Measurements from ENCODE around the genes ACTL7B and ABITRAM.

DNA sequence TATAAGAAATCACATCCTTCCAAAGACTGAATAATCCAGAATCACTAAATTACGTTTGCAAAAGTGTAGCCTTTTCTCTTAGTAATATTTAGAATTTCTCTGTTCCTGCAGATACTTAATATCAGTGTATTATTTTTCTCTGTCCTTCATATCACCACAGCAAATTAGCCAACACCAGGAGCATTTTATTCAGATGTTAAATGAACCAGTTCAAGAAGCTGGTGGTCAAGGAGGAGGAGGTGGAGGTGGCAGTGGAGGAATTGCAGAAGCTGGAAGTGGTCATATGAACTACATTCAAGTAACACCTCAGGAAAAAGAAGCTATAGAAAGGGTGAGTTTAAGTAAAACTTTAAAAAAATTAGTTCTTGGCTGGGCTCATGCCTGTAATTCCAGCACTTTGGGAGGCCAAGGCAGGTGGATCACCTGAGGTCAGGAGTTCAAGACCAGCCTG lies 41.6 kb downstream of the RAD23B start:
- RRBS = no CpG with 5 or more reads among the region's 1 CpG

GRCh38 chr9:107491368-107492082 lies 2.0 kb upstream of the KLF4 start:
- RRBS = 12% methylated on average over 13 of the region's 31 CpGs

- RRBS = no CpG with 5 or more reads among the region's 6 CpGs
Observed at GRCh38 chr9:107592963-107593436, 103.4 kb upstream of the KLF4 start.

- RRBS = no CpG with 5 or more reads among the region's 7 CpGs
Observed at GRCh38 chr9:107606207-107606863, 116.8 kb upstream of the KLF4 start.

DNA sequence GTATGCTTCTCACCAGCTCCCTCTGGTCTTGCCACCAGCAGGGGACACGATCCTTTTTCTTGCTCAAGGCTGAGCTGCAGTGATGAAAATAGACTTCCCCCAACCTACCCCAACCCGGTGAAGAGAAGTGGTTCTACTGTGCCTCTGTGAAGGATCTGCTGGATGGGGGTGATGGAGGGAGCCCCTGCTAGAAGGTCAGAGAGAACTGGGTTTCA lies 185.3 kb upstream of the KLF4 start:
- RRBS = no CpG with 5 or more reads among the region's 2 CpGs

DNA sequence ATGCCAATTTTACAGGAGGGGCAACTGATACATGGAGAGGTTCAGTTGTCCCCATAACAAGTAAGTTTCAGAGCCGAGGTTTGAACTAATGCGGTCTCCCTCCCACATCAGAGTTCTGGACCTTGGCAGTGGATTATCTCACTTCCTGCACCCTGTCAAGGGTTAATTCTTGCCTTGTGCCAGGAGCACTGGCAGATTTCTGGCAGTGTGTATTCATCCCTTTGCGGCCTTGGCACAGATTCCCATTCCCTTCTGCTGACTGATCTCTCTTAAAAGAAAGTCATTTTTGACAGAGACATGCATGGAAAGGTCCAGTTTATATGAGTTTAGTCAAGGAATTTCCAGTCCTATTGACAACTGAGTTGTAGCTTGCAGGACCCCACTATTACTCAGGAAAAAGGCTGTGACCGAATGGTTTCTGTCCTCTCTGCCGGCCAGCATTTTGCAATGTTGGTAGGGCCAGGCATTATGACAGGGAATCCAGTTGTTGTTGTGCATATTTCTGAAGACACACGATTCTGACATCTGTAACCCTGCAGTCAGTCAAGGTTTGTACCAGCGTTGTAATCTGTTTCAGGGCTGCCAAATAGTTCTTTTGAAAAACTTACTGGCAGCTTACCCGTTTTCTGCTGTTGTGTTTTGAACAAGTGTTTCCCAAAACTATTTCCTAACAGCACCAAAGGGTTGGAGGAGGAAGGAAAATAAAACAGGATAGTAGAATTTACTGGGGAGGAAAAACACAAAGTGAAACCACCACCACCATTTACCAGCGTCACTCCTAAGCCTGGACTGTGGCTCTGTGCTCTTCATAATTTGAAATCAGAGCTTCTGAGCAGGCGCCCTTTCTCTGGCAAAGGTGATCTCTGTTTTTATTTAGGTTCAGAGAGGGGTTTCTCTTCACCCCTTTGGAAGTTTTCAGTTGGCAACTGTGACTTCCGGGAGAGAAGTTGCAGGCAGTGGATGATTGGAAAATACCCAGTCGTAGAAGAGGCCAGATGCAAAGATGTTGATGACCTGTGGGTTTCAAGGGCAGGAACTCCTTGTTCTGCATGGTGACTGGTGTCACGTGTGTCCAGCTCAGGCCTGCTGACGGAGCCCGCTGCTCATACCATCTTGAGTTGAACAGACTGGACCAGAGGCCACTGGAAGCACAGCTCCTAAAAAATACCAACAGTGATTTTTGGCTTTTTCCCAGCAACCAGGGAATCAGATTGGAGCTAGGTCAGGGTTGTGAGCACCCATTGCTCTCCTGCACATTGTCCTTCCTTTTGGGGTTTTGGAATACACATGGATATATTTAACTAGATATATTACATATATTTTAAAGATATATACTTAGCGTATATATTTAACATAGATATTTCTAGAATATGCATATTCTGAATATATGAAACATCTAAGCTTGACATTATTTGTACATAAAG lies 243.6 kb upstream of the KLF4 start:
- RRBS = no CpG with 5 or more reads among the region's 16 CpGs

DNA sequence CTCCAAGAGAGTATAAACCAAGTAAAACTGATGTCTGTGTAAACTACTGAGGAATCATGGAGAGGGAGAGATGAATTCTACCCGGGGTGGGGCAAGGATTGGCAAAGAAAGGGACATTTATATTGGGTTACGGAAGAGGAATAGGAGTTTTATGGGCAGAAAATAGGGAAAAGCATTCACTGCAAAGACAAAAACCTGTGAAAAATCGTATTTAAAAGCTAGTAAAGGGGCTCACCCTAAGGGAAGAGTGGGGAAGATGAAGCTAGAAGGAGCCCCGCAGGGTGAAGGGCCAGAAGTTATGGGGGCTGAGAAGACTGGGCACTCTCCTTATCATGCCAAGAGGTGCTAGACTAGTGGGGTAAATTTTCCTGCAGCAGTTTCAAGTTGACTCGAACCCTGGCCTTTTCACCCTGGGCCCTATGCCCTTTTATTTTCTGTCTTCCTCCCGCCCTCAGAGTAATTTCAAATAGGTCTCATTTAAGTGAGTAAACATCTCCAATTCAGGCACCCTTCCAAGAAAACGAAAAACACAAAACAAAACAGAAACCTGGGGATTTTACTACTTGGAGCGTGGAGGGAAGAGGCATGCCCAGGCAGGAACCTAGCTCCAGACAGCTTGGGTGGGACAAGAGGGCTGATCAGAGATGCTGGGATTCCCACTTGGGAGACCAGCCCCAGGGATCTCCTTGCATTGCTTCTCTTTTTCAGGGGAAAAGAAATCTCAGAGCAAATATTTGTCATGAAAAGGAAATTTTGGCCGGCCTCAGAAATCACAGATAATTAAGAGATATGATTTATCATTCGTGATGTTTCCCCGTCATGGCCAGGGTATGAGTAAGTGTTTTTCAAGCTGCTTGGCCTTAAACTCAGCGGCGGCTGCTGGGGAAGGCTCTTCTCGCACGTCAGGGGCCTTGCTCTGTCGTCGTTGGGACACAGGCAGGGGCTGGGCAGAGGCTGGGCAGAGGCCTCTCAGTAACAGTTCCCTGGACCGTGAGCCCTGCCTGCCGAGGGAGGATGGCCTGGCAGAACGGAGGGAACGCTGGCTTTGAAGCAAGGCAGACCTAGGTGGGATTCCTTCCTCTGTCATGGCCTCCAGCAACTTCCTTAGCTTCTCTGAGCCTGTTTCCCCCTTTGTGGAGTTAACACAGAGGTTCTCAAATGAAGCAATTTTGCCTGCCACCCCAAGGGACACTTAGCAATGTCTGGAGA lies 248.5 kb upstream of the KLF4 start:
- RRBS = no CpG with 5 or more reads among the region's 21 CpGs

GRCh38 chr9:107749789-107750282 lies 260.3 kb upstream of the KLF4 start:
- RRBS = no CpG with 5 or more reads among the region's 5 CpGs

- RRBS = no CpG with 5 or more reads among the region's 1 CpG
Observed at GRCh38 chr9:108467663-108468046, 388.1 kb downstream of the ACTL7B start.

- RRBS = no CpG with 5 or more reads among the region's 2 CpGs
Observed at GRCh38 chr9:108779382-108779897, 76.3 kb downstream of the ACTL7B start.

GRCh38 chr9:108783226-108783647 lies 72.5 kb downstream of the ACTL7B start:
- RRBS = no CpG with 5 or more reads among the region's 6 CpGs

GRCh38 chr9:108855790-108856369 lies at the start of gene ACTL7B:
TSS of gene ACTL7B (minus strand) at chr9:108855986.
- RRBS = 90% methylated on average over 3 of the region's 12 CpGs

DNA sequence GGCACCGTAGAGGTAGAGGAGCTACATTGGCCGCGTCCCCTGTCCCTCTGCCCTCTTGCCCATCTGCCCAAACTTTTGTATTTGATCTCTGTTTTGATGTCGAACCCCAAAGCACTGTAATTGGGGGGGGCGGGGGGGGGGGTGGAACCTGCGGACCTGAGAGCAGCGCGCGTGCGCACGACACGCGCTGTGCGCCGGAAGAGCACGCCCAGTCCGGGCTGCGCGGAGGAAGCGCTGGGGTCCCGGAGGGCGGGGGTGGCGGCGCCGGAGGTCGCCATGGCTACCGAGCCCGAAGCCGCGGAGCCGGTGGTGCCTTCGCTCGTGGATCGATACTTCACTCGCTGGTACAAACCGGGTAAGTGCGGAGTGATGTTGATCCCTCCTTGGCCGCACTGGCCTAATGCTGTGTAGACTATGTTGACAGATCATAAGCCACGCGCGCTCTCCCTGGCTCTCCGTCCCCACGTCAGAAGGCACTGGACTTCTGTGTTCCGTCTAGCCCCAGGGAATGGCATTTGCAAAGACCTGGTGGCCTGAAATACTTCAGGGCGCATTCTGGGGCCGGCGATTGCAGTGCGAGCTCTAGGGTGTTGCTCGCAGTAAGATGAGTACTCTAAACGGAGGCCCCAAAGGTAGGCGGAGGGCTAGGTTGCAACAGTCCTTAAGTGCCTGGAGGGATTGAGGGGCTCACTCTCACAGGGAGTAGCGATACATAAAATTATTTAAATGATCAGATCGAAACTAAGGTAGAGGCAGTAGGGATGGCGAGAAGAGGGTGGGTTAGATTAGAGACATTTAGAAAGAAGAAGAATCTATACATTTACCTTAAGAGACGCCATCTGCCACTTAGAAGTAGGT lies at the start of gene ABITRAM:
TSS of gene ABITRAM (plus strand) at position 190 of the 858 bp plus-strand sequence.
- RRBS = 3% methylated on average over 10 of the region's 55 CpGs

DNA sequence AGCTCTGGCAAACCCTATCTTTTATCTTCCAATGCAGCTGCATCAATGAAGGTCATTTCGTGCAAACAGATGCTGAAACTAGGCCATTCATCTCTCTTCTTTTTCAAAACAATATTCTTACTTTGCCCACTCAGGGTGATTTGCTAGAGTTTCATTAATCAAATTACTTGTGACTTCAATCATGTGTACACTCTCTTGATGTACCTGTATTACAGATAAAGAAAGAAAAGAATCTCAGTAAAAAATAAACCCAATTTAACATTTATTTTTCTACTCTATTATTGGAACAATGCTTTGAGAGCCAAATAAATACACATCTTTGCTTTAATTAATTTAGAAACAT lies 46.5 kb downstream of the TMEM245 start:
- RRBS = no CpG with 5 or more reads among the region's 1 CpG

- RRBS = no CpG with 5 or more reads among the region's 9 CpGs
Observed at GRCh38 chr9:109277529-109278048, 43.3 kb downstream of the EPB41L4B start.

- RRBS = no CpG with 5 or more reads among the region's 14 CpGs
Observed at GRCh38 chr9:109307296-109308005, 13.4 kb downstream of the EPB41L4B start.

GRCh38 chr9:109346464-109346789 lies 25.6 kb upstream of the EPB41L4B start:
- RRBS = no CpG with 5 or more reads among the region's 4 CpGs